GM23338 (cell line): ENCODE measurements around a stretch of chr5.

DNA sequence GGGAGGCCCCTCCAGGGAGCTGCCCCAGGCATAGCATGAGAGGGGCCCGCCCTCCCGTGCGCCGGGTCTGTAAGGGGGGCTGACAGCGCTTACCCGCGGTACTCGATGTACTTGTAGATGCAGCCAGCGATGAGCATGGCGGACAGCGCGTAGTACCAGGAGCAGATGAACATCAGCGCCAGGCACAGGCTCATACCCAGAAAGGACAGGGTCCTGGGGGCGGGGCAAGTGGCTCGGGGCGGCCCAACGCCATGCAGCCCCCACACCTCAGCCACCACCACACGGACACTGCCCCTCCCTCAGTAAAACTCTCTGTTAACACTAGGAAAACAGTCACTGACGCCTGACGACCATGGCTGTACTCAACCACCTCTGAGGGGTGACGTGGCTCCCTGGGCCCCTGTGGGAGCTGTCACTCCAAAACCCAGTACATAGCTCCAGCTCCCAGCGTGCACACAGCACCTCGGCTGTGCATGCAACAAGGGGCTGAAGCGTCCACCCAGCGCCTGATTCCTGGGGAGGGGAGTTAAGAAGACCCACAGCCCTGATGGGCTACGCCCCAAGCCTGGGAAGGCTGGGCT is 36.5 kb downstream of the SLC12A7 start:
- PRO-cap = no peak
- RAMPAGE, long total RNA = no peak

GRCh38 chr5:1109218-1109773 is 2.6 kb downstream of the SLC12A7 start:
- PRO-cap = no peak
- RAMPAGE, long total RNA = no peak

DNA sequence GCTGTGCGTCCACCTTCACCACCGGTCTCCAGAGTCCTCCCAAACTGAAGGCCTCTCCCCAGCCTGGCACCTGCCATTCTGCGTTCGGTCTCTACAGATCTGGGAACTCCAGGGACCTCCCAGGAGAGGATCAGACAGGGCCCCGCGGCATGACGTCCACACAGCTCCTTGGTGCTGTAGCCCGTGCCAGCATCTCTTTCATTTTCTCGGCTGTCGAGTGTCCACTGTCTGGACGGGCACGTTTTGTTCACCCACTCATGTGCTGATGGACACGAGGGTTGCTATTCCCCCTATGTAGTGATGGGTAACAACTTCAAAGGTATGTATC is 10.7 kb upstream of the SLC12A7 start:
- PRO-cap = no peak
- RAMPAGE, long total RNA = no peak

- PRO-cap = no peak
- RAMPAGE, long total RNA = no peak
These were observed 41.5 kb upstream of the SLC12A7 start for GRCh38 chr5:1153286-1153929.

- PRO-cap = no peak
- RAMPAGE, long total RNA = no peak
These were observed 43.2 kb upstream of the SLC12A7 start for GRCh38 chr5:1155020-1155435.

DNA sequence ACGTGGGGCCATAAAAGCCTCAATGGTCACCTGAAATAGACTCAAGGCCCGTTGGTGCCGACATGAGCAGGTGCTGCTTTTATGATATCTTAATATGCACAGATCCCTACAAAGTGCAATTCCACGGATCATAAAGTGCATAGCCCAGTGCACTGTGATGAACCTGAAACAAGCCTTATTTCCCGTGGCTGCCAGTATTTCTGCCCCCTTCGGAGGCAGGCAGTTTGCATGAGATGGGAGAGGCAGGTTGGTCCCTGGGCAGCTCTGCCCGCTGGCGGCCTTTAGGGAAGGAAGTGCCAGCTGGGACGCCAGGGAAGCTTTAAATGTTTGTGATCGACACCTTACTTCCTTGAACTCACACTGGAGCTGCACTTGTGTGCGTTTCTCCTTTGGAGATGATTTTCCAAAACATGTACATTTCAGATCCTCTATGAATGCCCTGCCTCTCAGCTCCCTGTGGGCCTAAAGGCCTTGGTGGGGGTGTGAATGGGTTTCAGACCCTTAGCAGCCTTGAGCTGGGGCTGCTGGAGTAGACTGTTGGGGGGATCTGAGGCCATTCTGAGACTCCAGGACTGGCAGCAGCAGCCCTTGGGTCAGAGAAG is 14.7 kb downstream of the SLC6A18 start:
- PRO-cap = no peak
- RAMPAGE, long total RNA = no peak

DNA sequence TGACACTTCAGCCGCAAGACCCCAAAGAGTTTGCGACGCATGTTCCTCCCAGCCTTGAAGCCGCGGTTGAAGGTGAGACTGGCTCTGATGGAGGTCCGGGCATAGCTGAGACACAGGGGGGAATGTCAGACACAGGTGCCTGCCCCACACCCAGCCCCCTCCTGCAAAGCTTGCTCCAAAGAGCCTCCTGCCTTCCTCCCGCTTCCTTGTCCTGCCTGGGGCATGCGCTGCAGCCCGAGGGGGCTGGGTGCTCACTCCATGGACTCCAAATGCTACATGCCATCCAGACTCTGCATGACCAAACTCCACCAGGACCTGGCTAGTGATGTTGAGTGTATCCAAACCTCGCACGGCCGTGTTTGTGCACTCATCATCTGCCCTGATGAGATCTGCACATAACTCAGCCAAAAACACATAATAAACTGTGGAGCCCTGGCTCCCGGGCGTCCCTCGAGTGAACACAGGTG is 34.3 kb downstream of the TERT start:
- PRO-cap = no peak
- RAMPAGE, long total RNA = no peak

- PRO-cap = no peak
- RAMPAGE, long total RNA = no peak
These were observed 17.1 kb upstream of the SLC6A3 start for GRCh38 chr5:1462029-1462986.

DNA sequence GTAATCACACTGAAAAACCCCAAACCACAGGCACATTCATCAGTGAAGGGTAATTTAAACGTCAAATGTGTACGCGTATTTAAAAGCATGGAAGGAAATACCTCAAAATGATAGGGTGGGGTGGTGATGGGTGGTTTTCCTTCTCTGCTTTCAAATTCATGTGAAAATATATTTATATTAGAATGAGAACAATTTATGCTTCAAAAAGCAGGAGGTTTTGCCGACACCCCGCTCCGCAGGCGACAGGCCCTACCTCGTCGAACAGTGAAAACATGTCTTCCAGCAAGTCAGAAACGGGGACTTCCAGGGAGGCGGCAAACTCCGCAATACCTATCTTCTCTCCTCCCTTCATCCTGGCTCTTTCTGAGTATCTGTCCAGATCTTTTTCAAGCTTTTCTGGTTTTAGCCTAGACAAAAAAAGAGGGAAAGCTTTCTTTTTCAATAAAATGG is 28.5 kb upstream of the SLC6A3 start:
- PRO-cap = no peak
- RAMPAGE, long total RNA = no peak

- PRO-cap = no peak
- RAMPAGE, long total RNA = no peak
These were observed 29.4 kb upstream of the SLC6A3 start for GRCh38 chr5:1474361-1475380.

DNA sequence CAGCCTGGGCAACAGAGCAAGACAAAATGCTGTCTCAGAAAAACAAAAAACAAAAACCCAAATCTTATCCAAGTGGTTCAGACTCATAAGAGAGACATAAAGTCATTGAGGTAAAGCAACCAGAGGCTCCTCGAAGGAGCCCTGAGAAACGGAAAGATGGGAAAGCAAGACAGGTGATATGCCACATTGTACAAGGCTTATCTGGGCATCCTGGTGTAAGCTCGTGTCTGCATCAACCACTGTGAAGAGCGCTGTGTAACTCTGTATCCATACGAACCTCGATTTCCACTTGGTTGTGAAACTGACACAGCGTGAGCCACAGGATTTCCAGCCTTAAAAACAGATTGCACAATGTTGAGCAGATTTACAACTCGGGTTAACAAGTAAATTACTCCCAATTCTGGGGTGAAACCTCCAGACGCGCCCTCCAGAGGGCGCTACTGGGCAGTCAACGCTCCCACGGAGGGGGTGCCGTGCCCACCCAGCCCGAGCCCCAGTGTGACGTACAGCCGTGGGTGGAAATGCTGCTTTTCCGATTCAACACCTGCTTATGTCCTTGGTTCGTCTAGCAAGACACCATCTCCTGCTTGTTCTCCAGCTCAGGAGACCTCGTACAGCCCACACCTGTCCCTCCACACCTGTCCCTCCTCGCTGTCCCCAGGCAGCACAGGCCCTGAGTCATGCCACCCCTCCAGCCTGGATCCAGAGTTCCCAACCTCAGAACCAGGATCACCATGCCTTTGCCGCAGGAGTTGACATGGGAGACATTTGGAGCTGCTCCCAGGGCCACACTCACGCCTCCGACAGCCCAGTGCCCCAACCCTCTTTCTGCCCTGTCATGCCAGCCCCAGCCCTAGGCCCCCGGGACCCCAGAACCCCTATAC is 34.3 kb upstream of the SLC6A3 start:
- PRO-cap = no peak
- RAMPAGE, long total RNA = no peak

DNA sequence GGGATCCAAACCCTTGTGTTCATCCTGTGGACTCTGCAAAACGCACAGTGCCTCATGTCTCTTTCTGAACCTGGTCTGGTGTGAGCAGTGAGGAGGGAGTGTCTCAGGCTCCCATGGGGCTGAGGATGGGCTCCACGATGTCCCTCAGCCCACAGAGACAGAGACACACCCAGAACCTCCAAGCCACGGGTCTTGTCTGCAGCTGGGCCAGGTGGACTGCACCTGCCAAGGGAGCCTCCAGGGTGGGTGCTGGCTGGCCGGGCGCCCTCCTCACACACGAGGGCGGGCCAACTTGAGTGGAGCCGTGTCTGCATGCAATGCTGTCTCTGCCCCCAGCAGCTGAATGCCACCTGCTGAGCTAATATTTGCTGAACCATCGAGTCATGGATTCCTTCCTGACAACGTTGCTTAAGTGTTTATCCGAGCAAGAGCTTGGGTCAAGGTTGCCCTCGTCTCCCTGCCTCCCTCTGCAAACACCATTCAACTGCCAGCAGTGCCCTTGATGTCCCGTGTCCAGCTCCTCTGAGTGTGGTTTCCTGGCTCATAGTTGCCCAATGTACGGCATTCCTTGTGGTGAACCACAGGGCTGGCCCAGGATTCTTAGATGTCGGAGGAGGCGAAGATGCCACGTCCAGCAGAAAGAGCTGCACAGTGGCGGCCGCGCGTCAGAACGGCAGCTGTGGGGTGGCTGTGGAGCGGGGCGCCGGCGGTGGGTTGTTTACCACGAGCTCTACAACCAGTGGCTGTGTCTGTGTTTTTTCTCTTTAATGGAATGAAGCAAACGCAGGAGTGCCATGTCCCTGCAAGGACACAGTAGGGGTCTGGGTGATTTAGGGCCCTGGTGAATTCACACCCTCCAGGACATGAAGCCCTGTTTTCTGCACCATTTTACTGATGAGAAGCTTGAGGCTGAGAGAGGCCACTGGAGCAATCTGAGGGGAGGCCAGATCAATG is 31.6 kb upstream of the LPCAT1 start:
- PRO-cap = no peak
- RAMPAGE, long total RNA = no peak

DNA sequence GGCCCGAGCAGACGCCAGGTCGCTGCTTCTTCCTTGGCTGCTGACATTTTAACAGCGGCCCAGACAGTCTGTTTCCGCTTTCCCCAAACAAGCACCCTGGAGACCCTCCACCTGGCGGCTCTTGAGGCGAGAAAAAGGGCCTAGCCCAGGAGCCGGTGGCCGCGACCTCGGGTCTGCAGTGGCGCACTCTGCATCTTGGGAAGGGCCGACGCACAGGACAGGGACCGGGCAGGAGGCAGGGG is 109.5 kb upstream of the LPCAT1 start:
- PRO-cap = no peak
- RAMPAGE, long total RNA = no peak

DNA sequence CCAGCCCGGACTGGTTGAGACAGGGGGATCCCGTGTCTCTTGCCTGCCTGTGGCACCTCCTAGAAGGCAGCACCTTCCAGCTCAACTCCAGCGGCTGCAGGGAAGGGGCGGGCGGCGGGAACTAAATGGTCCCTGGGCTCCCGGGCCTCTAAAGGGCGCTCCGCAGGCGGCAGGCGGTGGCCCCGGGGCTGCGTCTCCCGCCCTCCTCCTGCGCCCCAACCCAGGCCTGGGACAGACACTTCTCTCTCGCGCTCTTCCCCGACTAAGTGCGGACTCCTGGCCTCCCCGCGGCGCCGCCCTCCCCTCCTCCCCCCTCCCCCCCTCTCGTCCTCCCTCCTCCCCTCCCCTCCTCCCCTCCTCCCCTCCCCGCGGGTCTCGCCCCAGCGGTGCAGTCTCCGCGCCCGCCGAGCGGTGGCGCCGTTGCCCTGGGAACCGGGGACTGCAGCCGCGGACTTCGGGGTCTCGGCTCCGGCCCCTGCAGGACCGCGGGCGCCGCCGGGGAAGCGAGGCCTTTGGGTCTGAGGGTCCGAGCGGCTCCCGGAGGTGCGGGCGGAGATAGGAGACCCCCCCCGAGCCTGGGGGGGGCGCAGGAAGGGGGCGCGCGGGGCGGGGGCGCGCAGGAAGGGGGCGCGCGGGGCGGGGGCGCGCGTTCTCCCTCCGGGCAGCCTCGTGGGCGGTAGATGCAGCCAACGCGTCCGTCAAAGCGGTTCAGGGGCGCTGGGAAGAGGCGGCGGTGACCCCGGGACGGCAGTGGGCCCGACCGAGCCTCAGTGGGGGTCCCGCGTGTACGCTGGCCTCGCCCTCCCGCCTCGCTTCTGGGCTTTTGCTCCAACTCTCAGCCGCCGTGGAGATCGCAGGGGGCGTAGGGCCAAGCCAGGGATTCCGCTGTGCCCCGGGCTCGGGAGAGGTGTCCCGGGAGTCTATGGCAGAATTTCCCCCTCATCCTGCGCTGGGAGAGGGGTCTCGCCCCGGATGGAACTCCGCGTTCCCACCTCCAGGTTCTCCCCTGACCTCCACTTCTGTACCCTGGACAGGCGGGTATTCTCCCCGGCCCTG is 132.3 kb downstream of the MRPL36 start:
- PRO-cap = bidirectional peak, plus-strand start at position 452 of the sequence, minus-strand start at position 264 of the sequence
- RAMPAGE, long total RNA = no peak

- PRO-cap = no peak
- RAMPAGE, long total RNA = no peak
These were observed 131.4 kb downstream of the MRPL36 start for GRCh38 chr5:1668229-1668679.

DNA sequence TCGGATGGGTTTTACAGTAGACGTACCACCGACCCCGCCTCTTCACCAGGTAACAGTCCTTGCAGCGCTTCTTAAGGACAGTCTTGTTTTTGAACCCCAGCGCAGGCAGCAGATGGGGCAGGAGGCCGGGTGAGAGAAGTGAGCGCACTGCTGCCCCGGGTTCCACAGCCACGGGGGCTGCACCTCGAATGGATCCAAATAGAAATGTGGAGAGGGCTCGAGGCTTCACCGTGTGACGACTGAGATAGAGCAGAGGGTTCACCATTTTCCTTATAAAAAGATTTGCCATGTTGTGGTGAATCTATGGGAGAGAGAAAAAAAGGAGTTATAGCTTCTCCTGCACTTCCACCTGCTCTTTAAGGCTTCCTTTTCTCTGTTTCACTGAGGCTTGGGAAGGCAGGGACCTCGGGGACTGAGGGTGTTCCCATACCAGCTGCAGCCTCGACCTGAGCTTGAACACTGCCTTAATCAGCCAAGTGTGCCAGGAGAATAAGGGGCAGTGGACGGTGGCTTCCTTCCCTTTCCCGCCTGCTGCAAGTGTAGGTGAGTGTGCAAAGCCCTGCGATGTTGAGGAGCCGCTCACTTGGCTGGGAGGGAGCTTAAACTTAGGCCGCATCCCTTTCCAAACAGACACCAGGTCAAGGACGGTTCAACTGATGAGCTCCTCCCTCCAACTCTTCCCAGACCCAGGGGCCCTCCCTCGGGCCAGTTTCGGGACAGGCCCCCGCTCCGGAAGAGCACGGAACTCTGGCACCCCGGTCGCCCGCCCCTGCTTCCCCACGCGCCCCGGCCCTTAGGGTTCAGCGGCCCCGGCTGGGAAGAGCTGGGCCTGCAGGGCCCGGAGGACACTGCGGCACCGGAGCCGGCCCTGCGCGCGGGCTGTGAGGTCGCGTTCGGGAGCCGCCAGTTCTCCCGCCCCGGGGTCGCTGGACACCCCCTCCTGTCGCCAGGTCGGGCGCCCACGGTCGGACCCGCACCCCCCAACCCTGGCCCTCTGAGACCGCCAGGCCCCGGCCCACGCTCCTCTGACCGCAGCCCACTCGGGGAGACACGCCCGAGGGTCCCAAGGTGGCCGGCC is 651 bp downstream of the MRPL36 start:
- PRO-cap = bidirectional peak, plus-strand start at position 629 of the sequence, minus-strand start at position 541 of the sequence
- RAMPAGE, long total RNA = no peak

GRCh38 chr5:1884083-1884589 is 1.4 kb upstream of the IRX4 start:
- PRO-cap = no peak
- RAMPAGE, long total RNA = no peak

DNA sequence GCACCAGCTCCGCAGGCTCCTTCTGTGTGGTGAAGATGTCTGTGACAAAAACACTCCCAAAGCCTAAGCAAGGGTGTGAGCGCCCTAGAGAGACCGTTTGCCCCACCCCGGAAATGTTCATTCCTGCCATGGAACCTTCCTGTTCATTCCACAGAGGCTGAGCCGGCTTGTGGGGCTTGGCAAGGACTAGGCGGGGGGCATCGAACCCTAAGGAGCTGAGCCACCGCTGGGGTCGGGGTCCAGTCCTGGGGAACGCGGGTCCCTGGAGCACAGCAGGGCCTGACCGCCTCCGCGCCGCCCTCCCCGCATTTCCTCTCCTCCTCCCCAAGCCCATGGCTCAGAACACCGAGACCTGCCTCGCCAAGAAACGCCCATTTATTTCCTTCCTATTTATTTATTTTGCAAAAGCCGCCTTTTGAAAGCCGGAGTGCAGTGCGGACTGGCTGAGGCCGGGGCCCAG is 228.8 kb upstream of the IRX4 start:
- PRO-cap = no peak
- RAMPAGE, long total RNA = no peak

GRCh38 chr5:2753774-2754366 is 2.4 kb upstream of the IRX2 start:
- PRO-cap = no peak
- RAMPAGE, long total RNA = no peak

GRCh38 chr5:2754367-2755557 is 3.3 kb upstream of the IRX2 start:
- PRO-cap = bidirectional peak, plus-strand start at chr5:2754814, minus-strand start at chr5:2754676
- RAMPAGE, long total RNA = no peak